A673 (cell line): ENCODE results near the genes PERCC1, TMEM204, MEIOB and NTHL1.

- PRO-cap, result bidirectional peak, plus-strand start at chr16:1379784, minus-strand start at chr16:1379635
Measured at GRCh38 chr16:1379512-1380124, 27.9 kb downstream of the GNPTG start.

GRCh38 chr16:1419949-1420561 is 492 bp downstream of the UQCC4 start:
- PRO-cap, result unidirectional peak, plus-strand start at chr16:1420141

GRCh38 chr16:1426875-1427594 is 3.8 kb upstream of the PERCC1 start:
- PRO-cap, result no peak

DNA sequence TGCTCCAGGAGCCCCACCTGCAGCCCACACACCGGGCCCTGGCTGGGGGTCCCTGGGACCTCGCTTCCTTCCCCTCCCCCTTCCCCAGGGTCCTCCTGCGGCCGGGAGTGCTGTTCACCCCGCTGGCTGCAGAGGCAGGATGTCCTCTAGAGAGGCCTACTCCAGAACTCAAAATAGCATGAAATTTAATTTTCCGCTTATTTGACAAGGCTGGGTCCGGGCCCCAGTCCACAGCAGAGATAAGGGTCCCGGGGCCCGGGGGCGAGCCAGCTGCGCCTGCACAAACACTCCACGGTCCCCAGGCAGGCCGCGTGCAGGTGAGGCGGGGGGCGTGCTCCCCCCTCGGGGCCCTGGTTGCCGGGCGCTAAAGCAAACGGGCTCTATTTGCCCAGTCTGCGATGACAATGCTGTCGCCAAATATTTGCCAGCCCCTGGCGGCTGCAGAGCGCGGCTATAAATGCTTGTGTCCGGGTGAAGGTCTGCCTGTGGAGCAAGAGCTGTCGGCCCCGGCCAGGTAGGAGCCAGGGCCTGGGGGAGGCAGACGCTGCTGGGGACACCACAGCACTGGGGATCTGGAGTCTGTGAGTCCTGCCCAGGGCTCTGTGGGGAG is at the start of gene PERCC1:
PERCC1 (plus strand) TSS at position 484 of the 610 bp plus-strand sequence.
- PRO-cap, result no peak

- PRO-cap, result no peak
Measured at GRCh38 chr16:1533092-1533852, at the start of gene TMEM204. Gene TMEM204 (plus strand): TSS chr16:1533666.

DNA sequence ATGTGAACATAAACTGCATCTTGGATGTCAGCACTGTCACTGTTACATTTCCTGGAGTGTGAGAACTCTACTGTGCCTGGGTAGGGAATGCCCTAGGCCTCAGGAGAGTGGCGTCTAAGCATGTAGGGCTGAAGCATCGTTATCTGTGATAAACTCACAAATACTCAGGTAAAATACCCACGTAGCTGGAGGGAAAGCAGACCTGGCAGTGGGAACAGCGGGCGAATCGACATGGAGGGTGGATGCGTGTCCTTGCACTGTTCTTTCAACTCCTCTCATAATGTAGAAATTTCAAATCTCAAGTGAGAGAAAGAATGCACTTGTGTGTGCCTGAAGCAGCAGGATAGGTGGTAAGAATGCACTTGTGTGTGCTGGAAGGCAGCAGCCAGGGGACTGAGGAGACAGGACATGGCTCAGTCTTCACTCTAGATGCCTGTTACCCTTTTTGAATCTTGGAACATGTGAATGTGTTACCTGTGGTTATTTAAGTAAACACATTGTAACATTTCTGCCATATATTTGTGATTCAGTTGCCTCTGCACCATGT is 10.4 kb downstream of the IFT140 start:
- PRO-cap, result no peak

DNA sequence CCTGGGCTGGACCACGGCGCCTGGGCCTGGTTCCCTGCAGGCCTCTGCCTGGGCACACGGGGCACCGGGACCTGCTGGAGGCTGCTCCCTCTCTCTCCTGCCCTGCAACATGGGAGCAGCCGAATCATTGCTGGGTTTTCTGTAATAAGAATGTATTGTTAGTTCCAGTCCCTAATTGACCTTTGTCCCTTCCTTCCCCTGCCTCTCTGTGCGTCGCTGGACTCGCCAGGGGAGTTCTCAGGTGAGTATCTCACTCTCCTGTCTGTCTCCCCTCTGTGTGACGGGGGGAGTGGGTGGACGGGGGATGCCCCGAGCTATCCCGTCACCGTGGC is 13.5 kb downstream of the NME3 start:
- PRO-cap, result no peak

DNA sequence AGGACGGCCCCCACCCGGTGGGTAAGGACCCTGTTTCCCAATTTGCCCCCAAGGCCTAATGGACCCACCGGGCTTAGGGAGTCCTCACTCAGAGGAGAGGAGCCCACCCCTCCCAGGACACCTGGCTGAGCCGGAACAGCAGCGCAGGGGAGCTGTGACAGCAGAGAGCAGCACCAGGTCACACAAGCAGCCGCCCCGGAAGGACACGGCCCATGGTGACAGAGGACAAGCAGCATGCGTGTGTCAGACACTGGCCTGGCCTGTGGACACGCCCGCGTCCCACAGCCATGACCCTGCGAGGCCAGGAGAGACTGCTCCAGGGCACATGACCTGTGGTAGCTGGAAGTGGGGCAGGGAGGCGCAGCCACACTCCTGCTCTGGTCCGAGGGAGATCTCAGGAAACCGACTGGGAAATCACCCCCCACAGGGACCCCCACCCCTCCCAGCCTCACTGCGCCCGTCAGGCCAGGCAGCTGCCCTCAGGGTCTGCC is 2.4 kb downstream of the SPSB3 start:
- PRO-cap, result no peak

- PRO-cap, result no peak
Measured at GRCh38 chr16:1816696-1817446, 9.8 kb downstream of the HAGH start.

- PRO-cap, result no peak
Measured at GRCh38 chr16:1822634-1823125, 3.9 kb downstream of the HAGH start.

DNA sequence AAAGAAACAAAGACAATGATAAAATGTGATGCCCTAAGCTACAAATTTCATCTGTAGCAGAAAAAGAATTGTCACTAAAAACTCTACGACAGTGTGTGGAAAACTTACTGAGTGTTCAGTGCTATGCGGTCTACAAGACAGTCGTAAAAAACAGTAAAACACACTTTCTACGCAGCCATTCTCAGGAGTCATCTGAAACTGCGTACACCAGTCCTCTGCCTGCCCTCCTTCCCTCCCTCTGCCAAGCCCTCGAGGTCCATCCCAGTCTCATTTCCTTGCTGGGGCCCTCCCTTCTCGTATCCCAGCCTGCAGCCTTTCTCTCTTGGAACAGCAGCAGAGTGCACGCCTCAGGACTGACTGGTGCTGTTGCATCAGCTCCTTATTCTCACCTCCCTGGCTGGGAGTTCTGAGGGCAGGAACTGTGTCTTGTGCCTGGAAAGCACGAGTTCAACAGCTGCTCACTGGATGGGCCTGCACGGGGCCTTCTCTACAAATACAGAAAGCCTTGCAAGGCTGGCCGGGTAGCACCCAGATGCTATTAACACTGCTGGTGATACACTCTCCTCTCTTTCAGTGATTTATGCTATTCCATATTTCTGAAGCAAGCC is 12.5 kb downstream of the FAHD1 start:
- PRO-cap, result no peak

DNA sequence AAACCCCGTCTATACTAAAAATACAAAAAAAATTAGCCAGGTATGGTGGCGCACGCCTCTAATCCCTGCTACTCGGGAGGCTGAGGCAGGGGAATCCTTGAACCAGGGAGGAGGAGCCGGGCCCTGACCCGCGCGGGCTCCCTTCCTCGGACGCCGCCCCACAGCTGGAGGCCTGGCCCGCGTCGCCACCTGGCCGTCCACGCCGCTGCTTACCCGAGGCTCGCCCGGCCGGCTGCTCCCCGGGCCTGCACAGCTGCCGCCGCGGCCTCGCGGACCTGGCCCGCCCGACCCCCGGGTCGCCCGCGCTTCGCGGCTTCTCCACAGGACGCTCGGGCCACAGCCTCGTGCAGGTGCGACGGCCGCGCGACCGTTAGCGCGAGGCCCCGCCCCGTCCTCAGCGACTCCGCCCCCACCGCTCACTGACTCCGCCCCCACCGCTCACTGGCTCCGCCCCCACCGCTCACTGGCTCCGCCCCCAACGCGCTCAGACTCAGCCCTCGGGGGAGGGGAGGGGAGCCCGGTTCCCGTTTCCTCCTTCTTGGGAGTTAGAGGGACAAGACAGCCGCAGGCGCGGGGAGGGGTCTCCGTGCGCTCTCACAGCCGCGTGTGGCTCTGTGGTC is at the start of gene MEIOB:
MEIOB (minus strand) TSS at position 385 of the 620 bp plus-strand sequence.
- PRO-cap, result bidirectional peak, plus-strand start at position 533 of the sequence, minus-strand start at position 396 of the sequence

DNA sequence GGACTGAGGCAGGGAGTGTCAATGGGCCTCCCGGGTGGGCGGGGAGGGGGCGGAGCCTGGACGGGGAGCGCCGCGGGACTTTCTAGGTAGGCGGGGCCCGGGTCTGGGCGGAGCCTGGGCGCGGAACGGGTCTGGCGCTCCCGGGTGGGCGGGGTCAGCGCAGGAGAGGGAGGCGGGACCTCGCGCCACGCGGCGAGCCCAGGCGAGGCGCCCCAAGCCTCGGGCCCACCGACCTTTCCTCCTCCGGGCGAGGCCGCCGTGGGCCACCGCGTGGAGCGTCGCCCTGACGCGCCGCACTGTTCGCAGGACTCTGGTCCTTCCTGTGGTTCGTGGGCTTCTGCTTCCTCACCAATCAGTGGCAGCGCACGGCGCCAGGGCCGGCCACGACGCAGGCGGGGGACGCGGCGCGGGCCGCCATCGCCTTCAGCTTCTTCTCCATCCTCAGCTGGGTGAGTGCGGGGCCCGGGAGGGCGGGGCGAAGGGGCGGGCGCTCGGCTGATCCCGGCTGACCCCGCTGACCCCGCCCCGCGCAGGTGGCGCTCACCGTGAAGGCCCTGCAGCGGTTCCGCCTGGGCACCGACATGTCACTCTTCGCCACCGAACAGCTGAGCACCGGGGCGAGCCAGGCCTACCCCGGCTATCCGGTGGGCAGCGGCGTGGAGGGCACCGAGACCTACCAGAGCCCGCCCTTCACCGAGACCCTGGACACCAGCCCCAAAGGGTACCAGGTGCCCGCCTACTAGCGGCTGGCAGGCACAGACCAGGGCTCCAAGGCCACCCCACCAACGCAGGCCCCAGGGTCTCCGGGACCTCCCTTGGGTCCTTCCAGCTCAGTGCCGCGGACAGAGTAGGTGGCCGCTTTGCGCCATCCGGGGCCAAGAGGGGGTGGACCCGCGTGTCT is 2.8 kb downstream of the SYNGR3 start:
- PRO-cap, result bidirectional peak, plus-strand start at position 154 of the sequence, minus-strand start outside the sequence

DNA sequence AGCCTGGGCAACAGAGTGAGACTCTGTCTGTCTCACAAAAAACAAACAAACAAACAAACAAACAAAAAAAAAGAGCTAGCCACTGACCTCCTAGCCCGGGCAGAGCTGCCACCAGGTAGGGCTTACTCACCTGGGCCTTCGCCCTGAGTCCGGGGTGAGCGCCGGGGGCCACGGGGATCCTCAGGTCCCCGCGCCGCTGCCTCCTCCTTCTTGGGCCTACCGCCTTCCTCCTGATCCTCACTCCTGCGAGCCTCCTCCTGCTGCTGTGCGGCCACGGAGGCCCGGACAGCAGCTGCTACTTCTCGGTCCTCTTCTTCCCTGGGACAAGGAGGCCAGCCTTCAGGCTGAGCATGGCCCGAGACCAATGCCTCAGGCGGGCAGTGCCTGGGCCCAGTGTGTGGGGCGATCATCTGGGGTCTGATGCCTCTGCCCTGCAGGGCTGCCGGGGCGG is 11.1 kb downstream of the SYNGR3 start:
- PRO-cap, result no peak

- PRO-cap, result no peak
Measured at GRCh38 chr16:2004615-2005479, 14.7 kb upstream of the NPW start.

DNA sequence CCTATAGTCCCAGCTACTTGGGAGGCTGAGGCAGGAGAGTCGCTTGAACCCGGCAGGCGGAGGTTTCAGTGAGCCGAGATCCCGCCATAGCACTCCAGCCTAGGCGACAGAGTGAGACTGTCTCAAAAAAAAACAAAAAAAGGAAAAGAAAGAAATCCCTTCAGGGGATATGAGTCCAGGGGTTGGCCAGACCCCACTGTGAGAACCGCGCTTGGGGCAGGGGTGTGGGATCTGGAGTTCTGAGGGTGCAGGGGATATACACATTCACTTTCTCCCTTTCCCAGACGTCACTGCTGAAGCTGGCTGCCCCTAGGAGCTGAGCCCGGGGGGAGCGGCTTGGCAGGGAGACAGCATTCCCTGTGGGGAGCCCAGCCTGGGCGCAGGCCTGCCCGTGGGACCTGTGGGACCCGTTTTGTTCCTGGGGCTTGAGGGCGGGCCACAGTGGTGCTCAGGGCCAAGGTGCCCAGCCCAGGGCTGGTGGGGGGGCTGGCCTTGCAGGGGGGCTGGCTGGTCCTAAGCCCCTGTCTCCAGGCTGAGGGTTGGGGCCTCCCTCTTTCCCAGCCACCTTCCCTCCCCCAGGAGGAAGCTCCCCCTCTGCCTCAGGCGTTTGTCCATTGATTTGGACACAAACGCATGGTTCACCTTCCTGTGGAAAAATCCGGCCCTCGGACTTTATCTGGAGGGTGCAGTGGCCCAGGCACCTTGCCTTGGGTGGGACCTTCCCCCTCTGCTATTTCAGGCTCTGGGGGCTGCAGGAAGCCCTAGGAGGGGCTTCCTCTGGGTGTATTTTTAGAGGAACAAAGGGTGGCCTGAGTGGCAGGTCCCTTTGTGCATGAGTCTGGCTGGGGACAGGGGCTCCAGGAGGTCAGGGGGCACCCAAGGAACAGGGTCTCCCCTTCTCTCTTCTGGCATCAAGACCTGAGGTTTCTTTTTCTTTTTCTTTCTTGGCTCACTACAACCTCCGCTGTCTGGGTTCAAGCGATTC is 4.4 kb downstream of the NHERF2 start:
- PRO-cap, result no peak

DNA sequence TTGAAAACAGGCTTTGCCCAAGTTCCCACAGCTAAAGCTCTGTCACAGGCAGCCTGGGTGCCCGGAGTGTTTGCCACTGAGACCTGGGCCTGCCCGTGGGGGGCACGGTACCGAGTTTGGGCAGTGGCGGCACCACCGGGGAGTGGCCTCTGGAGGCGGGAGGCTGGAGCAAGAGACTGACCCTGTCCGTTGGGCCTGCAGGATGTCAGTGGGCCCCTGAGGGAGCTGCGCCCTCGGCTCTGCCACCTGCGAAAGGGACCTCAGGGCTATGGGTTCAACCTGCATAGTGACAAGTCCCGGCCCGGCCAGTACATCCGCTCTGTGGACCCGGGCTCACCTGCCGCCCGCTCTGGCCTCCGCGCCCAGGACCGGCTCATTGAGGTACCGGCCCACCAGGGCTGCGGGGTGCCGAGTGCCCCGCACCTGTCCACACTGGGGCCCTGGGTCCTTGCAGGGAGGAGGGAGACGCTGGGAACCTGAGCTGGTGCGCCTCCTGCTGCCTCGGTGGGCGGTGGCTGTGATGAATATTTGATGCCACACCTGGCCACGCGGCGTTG is 9.5 kb downstream of the NHERF2 start:
- PRO-cap, result no peak

- PRO-cap, result bidirectional peak, plus-strand start at chr16:2047985, minus-strand start at chr16:2047834
Measured at GRCh38 chr16:2047039-2048131, at the start of gene NTHL1. Gene NTHL1 (minus strand): TSS chr16:2047834.

GRCh38 chr16:2127603-2128011 is 8.1 kb downstream of the PKD1 start:
- PRO-cap, result unidirectional peak, minus-strand start at chr16:2127835

DNA sequence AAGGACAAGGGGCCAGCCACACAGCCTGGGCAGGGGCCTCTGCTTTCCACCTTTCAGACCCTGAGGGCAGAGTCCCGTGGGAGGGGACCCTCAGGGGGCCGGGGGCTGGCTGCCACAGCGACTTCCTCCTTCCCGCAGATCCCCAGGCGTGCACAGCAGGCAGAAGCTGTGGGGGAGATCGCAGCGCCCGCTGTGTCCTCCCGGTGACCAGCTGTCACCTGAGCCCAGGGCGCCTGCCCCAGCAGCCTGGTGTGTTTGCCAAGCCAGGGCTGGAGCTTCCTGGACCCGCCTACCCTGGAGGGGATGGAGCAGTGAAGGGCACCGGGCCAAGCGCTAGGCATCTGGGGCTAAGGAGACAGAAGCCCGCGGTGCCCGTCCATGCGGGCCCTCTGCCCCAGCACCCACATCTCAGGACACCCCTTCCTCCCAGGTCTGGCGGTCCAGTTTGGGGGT is 504 bp upstream of the RAB26 start:
- PRO-cap, result no peak